Penis (tissue), 1 donor: ENCODE measurements around the gene FRAS1.

- PRO-cap: unidirectional peak, plus-strand start at chr4:77193652; unidirectional peak, plus-strand start at chr4:77193680
These were observed 36.5 kb downstream of the CCNG2 start for GRCh38 chr4:77193306-77194073.

- PRO-cap: no peak
These were observed 13.8 kb downstream of the CXCL13 start for GRCh38 chr4:77619506-77619805.

DNA sequence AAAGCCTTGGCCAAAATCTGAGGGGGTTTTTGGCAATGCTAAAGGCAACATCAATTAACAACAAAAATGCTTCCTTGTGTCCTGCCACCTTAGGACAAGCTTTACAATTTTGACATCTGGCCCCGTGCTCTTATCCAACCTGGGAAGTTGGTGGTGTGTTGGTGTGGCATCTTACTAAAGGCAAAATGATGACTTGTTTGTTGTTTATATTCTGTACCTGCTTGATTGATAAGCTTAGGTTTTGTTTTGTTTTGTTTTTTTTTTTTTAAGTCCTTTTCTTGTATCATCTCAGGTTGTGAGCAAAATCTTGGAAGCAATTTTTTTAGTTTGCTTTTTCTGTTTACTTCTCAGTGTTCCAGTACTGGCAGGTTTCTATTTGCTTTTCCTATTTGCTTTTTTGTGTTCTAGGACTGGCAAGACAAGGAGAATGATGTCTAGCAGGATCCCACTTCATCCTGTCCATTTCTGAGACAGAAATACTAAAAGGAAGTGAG lies 15.5 kb downstream of the CXCL13 start:
- PRO-cap: no peak

- PRO-cap: no peak
These were observed 77.5 kb downstream of the CNOT6L start for GRCh38 chr4:77741541-77742188.

DNA sequence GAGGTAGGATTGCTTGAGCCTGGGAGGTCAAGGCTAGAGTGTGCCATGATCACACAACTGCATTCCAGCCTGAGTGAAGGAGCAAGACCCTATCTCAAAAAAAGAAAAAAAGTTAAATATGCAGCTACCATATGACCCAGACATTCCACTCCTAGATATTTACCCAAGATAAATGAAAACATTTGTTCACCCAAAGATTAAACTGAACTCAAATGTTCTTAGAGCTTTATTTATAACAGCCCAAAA lies 20.4 kb downstream of the CNOT6L start:
- PRO-cap: no peak

DNA sequence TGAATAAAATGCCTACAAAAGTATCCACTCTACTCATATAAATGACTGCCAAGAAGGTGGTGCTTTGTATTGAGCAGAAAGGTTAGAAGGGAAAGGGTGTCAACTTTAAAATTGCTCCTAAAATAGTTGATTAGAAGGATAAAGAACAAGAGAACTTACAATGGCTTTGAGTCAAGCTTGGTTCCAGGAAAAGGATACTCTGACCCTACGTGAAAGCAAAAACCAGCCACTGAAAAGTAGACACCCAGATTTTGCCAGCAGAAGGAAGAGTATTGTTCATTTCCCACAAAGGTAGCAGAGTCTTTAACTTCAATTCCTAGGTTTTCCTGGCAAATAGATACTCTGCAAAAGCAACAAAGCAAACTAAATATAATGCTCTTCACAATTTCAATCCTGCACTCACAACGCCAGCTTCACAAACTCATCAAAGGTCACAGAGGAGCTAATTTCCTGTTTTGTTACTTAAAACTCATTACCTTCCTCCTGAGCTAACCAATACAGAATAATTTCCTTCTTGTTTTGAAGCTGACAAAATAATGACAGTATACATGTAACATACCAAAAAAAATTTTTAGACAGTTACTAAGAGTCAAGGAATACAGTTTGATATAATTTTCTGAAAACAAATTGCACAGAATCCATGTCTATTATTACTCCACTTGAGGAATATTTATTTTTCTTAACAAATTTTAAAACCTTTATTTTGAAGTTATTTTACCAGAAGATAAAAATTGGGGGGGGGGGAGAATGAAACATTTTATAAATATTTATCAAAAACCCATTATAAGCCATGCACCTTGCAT lies 18.0 kb downstream of the CNOT6L start:
- PRO-cap: no peak

- PRO-cap: bidirectional peak, plus-strand start at chr4:77820363, minus-strand start at chr4:77820269
These were observed 571 bp upstream of the CNOT6L start for GRCh38 chr4:77819546-77820331.

DNA sequence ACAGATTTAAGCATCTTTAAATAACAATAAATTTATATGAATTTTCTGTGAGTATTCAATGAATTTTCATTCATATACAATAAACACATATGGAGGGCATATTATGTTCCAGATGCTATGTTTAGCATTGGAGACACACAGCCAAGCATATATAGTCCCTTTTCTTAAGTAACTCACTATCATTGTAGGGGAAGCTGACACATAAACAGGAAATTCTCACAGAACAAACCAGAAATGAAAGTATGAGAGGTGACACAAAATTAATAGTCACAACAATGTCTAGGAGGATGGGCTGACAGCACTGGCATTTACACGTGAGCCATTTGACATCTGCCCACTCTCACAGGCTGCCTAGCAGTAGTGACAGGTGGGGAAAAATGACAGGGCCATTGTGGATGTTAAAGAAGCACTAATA lies 2.6 kb upstream of the CNOT6L start:
- PRO-cap: unidirectional peak, minus-strand start at position 113 of the sequence

- PRO-cap: bidirectional peak, plus-strand start at chr4:77853443, minus-strand start at chr4:77853245
These were observed 9.5 kb upstream of the MRPL1 start for GRCh38 chr4:77853124-77853574.

GRCh38 chr4:78057117-78058225 lies at the start of gene FRAS1:
FRAS1 (plus strand) TSS chr4:78057323.
- PRO-cap: unidirectional peak, minus-strand start at chr4:78058011

- PRO-cap: no peak
These were observed 2.6 kb downstream of the FRAS1 start for GRCh38 chr4:78059611-78060213.

GRCh38 chr4:78181730-78182409 lies 124.7 kb downstream of the FRAS1 start:
- PRO-cap: no peak

- PRO-cap: no peak
These were observed 421 bp upstream of the ANXA3 start for GRCh38 chr4:78551189-78551508.

- PRO-cap: no peak
These were observed 9.0 kb downstream of the ANXA3 start for GRCh38 chr4:78560461-78561148.

DNA sequence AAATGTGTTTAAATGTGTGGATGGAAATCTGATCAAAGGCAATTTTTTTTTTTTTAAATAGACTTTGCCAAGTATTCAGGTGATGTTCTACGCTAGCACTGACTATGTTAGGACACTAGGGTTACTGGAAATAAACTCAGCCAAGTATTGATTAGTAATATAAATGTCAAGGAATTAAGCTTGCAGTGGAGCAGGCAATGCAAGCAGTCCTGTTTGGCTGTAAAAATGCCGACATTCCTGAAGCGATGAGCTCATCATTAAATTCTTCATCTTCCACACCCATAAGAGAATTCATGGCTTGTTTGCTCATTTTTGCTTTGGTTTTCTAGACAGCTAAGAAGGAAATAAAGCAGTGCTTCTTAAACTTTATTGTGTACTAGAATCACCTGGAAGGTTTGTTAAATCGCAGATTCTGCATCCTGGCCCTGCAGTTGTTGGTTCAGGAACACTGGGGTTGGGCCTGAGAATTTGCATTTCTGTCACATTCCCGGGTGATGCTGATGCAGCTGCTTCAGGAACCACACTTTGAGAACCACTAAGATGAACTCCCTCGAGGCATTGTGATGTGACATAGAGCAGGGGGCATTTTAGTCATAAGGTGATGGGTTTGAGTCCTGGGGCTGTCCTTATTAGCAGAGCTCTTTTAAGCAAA lies 17.8 kb downstream of the ANXA3 start:
- PRO-cap: no peak

- PRO-cap: no peak
These were observed 76.9 kb downstream of the ANXA3 start for GRCh38 chr4:78628219-78629117.

GRCh38 chr4:78781771-78782662 lies 5.9 kb downstream of the BMP2K start:
- PRO-cap: no peak

DNA sequence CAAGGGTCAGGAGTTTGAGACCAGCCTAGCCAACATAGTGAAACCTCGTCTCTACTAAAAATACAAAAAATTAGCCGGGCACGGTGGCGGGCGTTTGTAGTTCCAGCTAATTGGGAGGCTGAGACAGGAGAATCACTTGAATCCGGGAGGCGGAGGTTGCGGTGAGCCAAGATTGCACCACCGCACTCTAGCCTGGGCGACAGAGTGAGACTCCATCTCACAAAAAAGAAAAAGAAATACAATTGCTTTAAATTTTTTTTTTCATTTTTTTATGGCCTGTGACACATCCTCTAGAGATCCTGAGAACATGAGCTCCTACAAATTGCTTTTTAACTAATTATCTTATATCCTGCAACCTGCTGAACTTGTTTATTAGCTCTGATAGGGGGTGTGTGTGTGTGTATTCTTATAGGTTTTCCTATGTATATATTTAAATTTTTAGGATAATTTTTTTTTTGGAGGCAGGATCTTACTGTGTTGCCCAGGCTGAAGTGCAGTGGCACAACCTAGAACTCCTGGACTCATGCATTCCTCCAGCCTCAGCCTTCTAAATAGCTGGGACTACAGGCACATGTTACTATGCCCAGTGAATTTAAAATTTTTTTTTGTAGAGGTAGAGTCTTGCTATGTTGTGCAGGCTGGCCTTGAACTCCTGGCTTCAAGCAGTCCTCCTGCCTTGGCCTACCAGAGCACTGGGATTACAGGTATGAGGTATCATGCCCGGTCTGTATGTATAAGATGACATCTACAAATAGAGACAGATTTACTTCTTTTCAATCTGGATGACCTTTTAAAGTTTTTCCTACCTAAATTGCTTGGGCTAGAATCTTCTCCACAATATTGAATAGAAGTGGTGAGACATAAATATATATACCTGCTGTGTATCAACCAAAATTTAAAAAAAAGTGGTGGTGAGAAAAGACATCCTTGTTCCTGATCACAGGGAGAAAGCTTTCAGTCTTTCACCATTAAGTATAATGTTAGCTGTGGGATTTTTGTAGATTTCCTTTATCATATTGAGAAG lies 29.9 kb downstream of the BMP2K start:
- PRO-cap: no peak

DNA sequence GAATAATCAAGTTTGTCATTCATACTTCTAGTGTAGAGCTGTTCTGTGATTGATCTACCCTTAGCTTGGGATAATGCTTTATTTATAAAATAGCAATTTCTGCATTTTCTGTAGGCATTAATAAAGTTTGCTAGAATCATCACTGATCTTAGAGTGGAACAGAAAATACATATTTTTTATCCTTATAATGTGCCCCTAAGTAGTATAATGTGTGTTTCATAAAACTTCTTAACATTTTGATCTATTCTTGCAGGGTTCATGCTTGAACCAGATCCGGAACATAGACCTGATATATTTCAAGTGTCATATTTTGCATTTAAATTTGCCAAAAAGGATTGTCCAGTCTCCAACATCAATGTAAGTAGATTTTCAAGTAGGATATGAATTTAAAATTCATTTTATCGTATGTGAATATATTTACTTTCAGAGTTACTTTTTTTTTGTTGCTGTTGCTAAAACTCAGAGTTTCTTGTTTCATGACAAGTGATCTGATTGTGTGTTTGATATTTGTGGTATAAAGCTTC lies 79.8 kb downstream of the PAQR3 start:
- PRO-cap: no peak

- PRO-cap: no peak
These were observed 60.6 kb downstream of the PAQR3 start for GRCh38 chr4:78878491-78879107.